Neural progenitor cell (in vitro differentiated cells): ENCODE results near the genes TNFSF11 and GPALPP1.

GRCh38 chr13:42308221-42308699, 36.3 kb downstream of the AKAP11 start:
- RAMPAGE, long total RNA = no peak

DNA sequence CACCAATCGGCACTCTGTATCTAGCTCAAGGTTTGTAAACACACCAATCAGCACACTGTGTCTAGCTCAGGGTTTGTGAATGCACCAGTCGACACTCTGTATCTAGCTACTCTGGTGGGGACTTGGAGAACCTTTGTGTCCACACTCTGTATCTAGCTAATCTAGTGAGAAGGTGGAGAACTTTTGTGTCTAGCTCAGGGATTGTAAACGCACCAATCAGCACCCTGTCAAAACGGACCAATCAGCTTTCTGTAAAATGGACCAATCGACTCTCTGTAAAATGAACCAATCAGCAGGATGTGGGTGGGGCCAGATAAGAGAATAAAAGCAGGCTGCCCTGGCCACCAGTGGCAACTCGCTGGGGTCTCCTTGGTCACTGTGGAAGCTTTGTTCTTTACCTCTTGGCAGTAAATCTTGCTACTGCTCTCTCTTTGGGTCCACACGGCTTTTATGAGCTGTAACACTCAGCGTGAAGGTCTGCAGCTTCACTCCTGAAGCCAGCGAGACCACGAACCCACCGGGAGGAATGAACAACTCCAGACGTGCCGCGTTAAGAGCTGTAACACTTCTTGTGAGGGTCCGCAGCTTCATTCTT, 13.6 kb upstream of the TNFSF11 start:
- RAMPAGE, long total RNA = no peak

GRCh38 chr13:42573796-42574888, at the start of gene TNFSF11:
TNFSF11 (plus strand) TSS chr13:42574152.
- RAMPAGE, long total RNA = no peak

DNA sequence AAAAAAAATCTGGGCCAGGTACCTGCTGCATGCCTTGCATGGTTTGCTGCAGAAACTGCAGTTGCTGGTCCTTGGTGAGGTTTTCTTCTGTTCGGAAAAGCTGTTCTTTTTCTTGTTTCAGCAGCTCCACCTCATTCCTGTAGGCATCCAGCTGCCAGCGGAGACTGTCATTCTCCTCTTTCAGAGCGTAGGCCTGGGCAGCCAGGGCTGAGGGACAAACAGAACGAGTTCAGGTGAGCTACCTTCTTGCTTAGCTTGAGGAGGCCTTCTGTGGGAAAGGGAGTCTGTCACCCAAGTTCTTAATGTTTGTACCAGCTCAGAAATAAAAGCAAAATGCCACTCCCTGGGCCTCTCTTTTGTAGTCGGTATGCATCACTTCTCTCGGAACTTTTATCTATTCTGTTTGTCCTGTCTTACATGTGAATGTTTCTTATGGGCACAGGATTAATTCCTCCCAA, 275.0 kb downstream of the DNAJC15 start:
- RAMPAGE, long total RNA = no peak

GRCh38 chr13:43938878-43939569, 59.3 kb downstream of the LACC1 start:
- RAMPAGE, long total RNA = no peak

- RAMPAGE, long total RNA = no peak
These were observed 50.9 kb downstream of the SMIM2 start for GRCh38 chr13:44109981-44110734.

- RAMPAGE, long total RNA = no peak
These were observed 30.3 kb upstream of the SMIM2 start for GRCh38 chr13:44191256-44191911.

- RAMPAGE, long total RNA = no peak
These were observed 5.4 kb upstream of the SERP2 start for GRCh38 chr13:44368364-44368563.

DNA sequence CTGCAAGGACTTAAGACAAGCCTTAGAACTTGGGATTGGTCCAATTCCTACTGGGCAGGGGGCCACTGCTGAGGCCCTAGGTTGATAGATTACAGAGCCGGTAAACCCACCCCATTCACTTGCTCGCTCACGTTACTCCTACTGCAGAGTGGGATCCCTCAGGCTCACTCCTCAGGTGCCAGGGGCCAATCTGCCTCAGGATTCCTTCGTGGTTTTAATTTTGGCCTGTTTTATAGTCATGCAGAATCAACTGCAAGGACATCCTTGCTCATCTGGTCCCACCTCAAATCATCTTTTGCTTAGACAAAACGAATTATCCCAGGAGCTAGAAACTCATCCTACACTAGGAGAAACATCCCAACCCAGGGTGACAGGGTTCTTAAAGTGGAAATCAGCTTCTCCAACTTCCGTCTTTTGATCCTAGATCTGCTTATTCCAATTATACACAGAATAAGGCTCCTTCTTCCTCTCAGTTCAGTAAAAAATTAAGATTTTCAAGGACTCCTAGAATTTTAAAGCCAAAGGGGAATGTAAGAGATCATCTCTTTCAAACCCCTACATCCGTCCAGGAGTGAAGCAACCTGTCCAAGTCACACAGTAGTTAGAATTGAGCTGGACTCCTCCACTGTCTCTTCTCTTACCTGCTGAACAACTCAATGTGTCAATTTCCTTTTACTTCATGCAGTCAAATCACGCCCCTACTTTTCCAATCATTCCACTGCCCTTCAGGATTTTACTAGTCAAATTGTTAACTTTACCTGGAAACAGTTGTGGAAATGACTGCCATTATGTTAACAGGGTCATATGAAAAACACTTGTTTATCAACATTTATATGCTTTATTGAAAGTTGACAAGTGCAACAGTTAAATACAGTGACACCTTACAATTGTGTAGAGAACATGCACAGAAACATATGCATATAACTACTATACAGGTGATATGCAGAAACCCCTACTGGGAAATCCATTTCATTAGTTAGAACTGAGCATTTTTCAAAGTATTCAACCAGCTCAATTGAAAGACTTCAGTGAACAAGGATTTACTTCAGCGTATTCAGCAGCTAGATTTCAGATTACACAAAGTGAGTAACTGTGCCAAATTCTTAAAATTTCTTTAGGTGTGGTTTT, 59.4 kb downstream of the SERP2 start:
- RAMPAGE, long total RNA = no peak

DNA sequence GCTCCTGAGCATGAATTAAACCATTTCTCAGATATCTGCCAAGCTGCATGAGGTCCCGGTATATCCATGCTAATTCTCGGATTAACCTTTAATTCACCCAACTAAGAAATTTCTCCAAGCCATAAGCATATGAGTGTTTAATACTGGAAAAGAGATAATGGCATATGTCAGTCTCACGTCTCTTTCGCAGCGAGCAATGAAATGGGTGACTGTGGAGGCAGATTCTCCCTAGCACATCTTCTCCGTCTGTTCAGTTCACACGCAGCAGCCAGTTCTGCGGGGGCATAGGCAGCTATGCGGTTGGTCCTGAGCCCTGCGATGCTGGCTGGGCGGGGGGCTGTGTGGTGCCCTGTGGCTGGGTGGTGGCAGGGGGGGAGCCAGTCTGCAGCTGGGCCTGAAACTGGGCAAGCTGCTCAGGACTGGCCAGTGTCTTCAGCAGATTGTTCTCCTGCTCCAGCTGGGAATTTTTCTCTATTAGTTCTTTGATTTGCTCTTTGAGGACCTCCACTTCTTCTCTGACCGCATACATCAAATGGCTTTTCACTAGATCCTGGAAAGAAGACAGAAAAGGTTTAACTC, 60.8 kb downstream of the SERP2 start:
- RAMPAGE, long total RNA = no peak

DNA sequence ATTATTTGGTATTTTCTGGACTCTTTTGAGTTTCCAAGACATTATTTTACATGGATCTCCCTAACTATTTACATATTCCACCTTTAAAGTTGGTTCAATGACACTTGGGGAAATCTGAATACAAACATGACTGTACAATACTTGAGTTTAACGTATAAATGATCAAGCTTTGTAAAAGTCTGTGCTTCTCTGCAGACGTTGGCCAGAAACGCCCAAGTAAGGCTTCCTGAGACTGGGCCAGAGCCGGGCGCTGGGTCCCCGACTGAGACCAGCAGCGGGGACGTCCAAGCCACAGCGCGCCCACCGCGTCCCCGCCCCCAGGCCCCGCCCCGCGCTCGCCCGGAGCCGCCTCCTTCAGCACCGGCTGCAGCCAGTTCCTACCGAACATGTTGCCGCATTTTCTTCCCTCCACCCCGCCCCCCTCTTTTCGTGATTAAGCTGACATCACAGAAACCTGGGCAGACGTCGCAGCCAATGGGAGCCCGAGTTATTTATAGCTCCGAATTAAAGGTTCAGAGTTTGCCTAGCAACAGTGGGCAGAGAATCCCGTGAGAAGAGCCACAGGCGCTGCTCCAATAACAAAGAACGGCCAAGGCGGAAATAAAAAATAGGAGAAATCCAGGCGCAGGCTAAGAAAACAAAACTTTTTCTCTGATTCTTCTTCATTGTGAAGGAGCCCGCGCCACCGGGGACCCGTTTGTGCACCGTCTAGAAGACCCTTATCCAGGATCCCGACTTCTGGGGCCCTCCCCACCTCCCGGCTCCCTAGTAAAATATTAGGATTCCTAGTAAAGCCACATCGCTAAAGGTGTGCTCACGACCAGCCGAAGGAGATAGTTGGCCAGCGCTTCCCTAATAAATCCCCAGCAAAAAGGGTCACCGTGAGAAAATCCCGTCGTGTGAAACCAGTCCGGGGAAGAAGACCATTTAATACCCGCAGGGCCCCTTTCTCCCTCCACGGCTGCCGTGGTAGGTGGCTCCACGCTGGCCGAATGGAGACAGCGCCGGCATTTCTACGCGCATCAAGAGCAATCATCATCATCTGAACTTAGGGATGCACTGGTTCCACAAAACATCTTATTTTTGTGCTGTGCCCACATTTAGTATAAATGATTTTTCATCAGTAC, 61.7 kb downstream of the SERP2 start:
- RAMPAGE, long total RNA = no peak

DNA sequence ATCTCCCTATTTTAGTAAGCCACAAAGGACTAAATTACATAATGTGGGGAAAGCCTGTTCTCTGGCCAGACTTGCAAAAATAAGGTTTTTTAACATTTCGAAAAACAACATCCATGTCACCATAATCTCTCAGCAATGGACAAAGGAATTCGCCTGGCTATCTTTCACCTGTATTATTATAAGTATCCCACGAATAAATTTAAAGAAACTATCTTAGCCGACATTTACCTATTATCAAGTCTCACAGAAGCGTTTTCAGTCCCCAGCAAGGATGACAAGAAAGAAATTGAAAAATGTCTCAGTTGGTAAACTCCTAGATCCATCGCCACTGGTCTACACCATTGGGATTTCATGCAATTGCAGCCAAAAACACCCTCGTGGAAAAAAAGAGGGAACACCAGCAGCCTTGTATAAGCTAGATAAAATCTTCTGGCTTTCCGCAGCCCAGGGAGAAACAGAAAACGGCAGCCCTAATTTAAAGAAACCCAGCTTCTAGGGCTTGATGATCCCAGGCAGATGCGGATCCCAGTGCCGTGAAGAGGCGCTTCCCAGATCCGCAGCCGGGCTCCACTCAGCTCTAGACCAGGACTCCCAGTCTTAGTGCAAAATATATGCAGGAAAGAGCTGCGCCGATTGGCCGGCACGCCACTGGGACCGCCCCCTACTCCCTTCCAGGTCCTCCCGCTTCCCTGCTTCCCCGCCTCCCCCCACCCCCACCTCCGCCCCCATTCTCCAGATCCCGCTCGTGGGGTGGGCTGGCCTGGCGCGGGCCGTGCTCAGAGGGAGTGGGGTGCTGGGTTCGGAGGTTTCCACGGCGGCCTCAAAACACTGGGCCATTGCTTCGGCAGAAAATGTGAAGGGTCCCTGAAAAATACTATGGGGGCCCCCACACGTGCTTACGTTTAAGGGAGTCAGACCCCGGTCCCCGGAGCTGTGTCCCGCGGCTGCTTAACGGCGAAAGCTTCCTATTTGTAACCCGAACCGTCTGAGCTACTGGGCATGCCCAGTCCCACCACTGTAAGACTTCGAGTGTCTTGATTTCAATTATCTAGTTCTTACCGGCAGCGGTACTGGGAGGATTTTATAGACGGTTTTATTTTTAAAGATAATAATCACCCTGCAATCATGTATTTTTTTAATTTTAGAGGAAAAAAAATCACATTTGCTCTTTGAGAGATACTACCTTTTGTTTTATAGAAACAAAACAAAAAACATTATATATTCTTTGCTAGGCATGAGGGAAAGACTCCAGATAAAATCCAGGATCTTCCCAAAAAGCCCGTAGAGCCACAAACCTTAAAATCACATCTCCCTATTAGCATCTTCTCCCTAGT, 63.1 kb downstream of the SERP2 start:
- RAMPAGE, long total RNA = start-site peak on the minus strand centred at position 562 of the sequence, 46 bp wide, 866 and 1,401 reads in 2 replicates

DNA sequence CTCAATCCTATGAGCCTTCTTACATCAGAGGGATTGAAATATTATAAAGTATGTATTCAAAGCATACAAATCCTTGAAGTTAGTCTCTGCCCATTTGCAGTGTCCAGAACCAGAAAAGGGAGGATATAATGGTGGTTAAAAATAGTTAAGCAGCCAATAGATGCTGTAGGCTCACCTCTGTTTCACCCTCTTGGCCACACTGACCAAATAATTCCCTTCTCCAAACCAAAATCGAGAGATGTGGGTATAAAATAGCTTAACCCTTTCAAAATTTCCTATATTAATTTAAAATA, 64.1 kb downstream of the SERP2 start:
- RAMPAGE, long total RNA = no peak

GRCh38 chr13:44497508-44498697, 78.2 kb downstream of the TSC22D1 start:
- RAMPAGE, long total RNA = no peak

DNA sequence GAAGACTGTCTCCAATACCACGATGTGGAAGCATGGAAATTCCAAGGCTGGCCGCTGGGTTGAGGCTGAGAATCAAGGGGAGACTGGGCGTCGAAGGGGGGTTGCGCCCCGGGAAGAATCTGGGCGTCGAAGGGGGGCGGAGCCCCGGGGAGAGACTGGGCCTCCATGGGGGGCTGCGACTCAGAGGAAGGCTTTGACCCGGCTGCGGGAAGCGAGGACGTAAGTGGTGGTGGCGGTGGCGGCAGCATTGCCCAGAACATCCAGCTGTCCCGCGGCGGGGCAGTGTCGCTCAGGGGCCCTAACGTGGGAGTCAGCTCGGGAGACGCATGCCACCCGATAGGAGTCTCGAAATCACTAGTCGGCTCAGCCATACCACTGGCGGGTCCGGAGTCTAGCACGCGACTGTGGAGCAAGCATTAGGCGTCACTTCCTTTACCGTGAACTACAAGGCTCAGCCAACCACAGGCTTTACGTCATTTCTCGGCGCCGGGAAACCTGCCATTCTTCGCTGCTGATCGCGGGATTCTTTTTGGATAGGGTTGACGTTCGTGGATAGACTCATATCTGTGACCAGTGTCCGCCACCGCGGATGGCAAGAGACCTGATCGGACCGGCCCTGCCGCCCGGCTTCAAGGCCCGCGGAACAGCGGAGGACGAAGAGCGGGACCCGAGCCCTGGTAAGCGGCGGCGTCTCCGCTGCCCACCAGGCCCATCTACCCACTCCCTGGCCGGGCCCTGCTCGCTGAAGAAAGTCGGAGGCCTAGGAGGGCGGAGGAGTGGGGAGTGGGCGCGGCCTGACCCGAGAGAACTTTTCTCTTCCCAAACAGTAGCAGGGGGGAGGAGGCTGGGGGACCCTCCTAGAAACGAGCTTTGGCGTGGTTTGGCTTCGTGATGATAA, at the start of gene GPALPP1:
Gene GPALPP1, plus strand, starts transcription at position 473 of the 898 bp plus-strand sequence.
- RAMPAGE, long total RNA = start-site peak on the plus strand centred at position 514 of the sequence, 38 bp wide, 253 and 346 reads in 2 replicates

DNA sequence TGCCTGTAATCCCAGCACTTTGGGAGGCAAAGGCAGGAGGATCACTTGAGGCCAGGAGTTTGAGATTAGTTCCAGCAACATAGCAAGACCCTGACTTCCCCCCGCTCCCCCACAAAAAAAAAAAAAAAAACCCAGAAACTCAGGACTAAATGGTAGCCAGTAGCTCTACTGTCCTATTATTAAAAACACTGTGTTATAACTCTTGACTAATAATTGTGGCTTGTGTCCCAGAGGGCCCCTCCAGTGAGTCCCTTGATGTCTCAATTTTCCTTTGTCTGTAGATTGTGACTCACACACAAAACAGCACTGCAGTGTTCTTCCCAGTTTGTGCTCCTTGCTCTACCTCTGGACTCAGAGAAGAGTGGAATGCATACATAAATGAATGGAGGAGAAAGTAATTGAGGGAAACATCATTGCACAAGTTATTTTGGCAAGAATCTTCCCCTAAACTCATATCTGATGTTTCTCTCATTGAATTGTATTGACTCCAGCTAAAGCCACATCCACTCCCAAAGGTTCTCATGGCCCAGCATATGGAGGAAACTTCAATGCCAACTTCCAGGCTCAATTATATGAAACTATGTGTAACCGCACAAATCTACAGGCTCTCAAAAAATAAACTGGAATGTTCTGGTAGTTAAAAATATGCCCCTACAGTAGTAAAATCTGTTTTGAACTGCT, 8.7 kb downstream of the TPT1 start:
- RAMPAGE, long total RNA = no peak

- RAMPAGE, long total RNA = no peak
These were observed 34.6 kb downstream of the SLC25A30 start for GRCh38 chr13:45383369-45384264.

- RAMPAGE, long total RNA = no peak
These were observed 23.2 kb upstream of the COG3 start for GRCh38 chr13:45441384-45442090.

GRCh38 chr13:45873366-45873895, 21.9 kb upstream of the SIAH3 start:
- RAMPAGE, long total RNA = no peak

DNA sequence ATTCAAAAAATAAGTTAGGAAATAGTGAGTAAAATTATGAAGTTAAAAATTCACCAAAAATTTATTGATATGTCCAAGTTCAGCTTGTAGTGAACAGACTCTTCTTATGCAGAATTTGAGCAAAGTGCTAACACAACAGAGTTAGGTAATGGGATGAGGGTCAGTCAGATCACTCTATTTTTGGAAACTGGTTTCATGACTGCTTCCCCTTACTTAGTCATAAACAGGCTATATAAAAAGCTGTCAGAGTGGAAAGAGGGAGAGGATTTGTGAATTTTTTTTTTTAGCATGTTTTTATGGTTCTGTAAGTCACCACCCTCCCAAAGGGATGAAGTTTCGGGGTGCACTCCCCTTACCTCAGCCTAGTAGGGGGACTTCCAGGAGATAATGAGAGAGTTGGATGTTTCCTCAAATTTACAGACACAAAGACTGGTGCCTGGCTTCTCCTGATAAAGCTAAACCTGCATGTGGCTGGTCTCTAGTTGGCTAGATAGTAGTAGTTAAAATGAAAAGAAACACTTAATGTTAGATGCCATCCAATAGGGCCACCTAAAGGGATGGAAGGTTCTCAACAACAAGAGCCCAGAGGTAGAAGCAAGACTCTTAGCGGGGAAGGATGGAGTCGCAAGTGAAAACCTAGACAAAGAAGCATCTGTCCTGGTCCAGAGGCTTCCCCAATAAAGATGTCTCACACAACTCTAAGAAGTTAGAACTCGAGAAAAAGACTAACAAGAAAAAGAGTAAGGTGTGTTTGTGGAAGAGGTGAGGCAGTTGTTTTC, 4.4 kb downstream of the CPB2 start:
- RAMPAGE, long total RNA = no peak